Metanephros (tissue), 2 donors: ENCODE measurements around a stretch of chr1.

DNA sequence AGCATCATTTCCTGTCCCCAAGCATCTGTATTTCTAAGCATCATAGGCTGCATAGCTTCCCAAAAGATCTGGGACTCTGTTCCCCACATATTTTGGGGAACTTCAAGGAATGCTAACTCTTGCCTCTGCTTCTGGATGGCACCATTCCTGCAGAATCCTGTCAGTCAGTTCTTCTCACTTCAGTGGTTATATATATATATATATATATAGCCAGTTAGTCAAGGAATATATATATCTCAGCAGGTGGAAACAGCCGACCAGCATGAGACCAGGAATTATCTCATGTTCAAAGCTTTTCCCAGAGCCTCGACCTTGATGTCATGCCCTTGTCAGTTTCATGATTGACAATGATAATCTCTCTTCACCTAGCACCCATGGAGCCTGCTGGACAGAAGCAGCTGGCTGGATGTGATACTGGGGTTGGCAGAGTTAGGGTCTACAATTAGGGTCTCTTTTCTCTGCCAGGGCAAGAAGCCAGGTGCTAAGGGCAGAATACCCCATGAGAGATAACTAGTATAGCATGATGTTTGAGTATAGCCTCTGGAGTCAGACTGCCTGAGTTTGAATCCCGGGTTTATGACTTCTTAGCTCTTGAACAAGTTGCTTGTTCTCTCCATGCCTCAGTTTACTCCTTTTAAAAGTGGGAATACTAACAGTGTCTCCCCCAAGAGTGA is 2.5 kb downstream of the PFKFB2 start:
- RAMPAGE, long total RNA: no peak

- RAMPAGE, long total RNA: no peak
Observed at GRCh38 chr1:207172355-207172554, 68.2 kb downstream of the C4BPA start.

DNA sequence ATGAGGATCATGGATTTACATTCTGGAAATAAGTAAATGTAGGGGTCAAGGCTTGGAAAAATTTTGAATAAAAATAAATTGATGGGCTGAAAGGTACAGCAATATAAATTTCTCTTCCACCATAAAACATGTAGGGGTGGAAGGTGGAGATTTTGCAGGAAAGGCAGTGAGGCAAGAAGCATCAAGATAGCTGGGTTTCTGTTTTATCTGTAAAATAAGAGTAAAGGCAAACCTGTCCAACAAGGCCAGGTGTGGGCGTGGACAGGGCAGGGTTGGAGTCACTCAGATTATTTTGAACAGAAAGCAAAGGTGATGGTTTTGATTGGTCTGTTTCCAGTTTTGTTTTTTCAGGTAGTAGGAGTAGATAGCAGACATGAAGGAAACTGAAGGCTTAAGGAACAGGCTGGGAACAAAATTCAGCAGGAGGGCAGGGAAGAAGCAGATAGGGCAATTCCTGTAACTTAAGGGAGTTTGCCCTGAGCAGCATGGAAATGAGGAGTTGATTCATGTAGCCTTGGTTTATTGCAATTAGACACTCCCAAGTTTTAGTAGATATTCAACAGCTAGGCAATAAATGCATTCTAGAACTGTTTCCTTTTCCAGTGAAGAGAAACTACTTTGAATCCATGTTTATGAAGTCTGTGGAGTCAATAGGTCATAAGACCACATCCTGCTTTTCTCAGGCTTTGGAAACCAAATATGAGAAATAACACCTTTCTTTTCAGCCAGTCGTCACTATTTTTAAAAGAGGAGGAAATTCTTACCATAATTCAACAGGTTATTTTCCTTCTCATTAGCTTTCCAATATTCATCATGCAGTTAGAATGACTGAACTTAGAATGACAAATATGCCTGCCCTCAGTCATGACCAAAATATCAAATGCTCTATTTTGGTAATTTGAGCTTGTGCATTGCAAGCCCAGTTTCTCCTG is 38.8 kb upstream of the CD55 start:
- RAMPAGE, long total RNA: no peak

DNA sequence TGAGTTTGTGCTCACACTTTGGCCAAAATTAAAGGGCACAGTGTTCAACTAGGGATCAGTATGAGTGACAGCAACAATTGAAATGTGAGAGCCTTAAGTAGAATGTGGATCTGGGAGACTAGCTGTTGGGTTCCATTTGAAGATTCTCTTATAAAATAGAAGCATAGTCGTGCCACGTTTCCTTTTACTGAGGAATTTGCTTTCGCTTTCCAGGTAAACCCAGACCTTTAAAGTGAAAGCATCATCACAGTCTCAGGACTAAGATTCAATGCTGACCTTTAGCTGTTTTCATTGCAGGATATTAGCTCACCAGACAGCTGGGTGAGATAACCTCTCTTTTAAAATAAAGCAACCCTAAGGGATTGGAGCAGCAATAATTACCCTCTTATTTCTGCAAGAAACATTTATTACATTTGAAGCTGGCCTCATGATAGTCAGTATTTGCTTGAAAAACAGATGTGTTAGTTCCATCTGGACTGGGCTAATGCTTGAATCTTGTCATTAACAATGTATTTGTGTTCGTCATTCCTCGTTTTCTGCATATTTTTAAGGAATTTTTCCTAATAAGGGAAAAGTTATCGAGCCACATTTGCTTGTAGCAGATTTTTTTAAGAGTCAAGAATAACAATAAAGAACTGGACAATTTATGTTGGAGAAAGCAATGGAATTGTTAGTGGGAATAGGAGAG is 37.0 kb upstream of the CD55 start:
- RAMPAGE, long total RNA: no peak

- RAMPAGE, long total RNA: no peak
Observed at GRCh38 chr1:207414574-207415212, 39.4 kb upstream of the CR2 start.

- RAMPAGE, long total RNA: no peak
Observed at GRCh38 chr1:207750849-207751346, 956 bp upstream of the CD46 start.

DNA sequence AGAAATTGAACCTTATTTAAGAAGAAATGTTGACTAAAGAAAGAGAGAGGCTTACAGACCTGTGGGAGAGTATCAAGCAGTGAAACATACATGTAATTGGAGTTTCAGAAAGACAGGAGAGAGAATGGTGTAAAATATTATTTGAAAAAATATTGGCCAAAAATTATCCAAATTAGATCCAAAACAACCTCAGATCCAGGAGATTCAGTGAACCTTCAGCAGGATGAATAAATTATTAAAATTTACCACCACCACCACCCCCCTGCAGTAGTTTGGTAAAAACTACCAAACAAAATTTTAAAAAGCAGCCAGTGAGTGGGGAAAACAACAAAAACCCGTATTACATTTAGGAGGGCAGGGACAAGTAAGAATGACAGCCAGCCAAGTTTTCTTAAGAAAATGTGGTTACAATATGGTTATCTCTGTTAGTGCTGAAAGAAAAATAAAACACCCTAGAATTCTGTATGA is 14.6 kb downstream of the CD46 start:
- RAMPAGE, long total RNA: no peak

GRCh38 chr1:207815377-207816237 is 63.8 kb downstream of the CD46 start:
- RAMPAGE, long total RNA: no peak

DNA sequence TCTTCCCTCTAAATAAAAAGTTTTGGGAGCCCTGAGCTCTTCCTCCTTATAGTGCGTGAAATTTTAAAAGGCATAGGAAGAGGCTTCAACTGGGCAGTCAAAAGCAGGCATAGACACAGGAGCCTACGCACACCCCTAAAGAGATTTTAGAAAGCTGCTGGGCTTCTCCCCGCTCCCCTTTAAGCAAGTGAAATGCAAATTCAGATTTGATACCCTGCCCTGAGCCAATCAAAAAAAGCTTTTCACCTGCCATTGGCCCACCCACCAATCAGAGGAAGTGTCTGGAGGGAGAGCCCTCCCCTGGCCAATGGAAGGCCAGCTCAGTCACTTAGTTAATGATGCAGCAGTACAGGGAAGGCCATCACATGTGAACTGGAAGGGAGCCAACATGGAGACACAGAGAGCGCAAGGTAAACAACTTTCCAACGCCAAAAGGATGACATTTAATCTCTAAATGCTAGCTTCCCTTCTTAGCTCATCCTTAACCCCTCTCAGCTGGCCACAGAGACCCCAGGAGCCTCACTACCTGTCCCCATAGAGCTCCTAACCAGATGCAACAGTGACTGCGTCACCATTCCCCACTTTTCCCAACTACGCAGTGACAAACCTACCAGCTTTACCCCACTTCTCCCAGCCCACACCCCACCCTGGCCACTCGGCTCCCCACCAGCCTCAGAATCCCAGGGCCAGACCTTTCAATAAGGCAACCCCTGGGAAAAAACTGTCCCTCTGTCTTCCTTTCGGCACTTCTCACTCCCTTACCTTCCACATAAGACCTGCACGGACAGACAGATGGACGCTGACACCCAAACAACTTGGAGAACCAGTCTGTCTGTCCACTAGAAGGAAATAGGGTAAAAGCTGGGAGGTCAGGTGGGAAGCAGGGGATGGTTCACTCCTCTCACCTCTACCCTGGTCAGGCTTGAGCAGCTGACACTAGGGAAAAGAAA is 71.0 kb downstream of the CD46 start:
- RAMPAGE, long total RNA: no peak

DNA sequence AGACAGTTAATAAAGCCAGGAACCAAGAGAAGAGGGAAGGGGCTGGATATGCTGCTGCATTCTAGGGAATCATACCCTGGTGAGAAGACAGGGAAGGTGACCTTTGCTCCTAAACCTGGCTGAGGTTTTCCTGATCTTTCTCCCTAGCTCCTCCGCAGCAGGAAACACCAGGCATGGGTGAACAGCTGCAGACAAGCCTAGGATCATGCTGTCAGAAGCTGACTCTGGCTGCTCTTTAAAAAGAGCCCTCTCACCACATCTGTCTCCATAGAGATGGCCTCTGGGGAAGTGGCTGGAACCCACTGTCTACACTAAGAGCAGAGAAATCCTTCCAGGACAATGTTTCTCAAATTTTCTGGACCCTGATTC is 57.6 kb downstream of the CD34 start:
- RAMPAGE, long total RNA: no peak

DNA sequence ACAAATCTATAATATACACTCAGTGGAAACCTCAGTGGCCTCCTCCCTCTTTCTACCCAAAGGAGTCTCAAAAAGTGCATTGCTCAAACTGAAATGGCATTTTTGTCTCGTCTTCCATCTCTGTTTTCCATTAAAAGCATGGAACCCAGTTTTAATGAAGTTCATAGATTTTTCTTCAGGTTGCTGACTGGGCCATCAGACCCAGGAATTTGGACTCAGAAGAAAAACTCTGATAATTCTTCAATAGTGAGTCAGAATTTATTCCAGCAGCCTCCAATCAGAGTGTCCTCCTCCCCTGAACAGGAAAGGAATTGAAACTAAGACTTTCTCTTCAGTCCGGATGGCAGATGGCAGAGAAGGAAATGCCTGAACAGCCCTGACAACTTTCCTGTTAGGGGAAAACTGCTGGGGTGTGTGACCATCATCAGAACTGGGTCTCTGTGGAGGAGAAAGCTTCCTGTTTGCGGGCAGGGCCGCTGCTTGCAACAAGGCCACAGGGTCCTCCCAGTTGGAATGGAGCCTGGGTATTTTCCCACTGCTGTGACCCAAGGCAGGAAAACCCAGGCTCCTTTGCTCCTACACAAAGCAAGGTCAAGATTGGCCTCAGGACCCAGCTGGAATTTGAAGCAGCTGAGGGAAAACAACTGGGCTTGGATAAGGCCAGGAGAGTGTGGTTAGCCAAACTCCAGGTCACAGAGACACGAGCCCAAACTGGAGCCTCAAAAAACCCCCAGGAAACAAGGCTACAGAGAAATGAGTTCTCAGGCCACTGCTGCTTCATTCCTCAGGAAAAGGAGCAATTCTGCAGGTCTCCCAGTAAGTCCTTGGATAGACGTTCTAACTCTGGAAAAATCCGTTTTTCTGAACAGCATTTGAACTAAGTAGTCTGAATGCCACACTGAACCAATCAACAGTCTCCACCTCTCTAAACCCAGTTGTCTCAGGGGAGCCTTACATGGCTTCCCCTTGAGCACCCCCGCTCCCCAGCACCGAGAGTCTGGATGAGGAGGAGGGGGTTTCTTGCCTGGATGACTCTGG is 20.6 kb downstream of the CD34 start:
- RAMPAGE, long total RNA: no peak

GRCh38 chr1:207938008-207938566 is 27.2 kb upstream of the CD34 start:
- RAMPAGE, long total RNA: no peak

DNA sequence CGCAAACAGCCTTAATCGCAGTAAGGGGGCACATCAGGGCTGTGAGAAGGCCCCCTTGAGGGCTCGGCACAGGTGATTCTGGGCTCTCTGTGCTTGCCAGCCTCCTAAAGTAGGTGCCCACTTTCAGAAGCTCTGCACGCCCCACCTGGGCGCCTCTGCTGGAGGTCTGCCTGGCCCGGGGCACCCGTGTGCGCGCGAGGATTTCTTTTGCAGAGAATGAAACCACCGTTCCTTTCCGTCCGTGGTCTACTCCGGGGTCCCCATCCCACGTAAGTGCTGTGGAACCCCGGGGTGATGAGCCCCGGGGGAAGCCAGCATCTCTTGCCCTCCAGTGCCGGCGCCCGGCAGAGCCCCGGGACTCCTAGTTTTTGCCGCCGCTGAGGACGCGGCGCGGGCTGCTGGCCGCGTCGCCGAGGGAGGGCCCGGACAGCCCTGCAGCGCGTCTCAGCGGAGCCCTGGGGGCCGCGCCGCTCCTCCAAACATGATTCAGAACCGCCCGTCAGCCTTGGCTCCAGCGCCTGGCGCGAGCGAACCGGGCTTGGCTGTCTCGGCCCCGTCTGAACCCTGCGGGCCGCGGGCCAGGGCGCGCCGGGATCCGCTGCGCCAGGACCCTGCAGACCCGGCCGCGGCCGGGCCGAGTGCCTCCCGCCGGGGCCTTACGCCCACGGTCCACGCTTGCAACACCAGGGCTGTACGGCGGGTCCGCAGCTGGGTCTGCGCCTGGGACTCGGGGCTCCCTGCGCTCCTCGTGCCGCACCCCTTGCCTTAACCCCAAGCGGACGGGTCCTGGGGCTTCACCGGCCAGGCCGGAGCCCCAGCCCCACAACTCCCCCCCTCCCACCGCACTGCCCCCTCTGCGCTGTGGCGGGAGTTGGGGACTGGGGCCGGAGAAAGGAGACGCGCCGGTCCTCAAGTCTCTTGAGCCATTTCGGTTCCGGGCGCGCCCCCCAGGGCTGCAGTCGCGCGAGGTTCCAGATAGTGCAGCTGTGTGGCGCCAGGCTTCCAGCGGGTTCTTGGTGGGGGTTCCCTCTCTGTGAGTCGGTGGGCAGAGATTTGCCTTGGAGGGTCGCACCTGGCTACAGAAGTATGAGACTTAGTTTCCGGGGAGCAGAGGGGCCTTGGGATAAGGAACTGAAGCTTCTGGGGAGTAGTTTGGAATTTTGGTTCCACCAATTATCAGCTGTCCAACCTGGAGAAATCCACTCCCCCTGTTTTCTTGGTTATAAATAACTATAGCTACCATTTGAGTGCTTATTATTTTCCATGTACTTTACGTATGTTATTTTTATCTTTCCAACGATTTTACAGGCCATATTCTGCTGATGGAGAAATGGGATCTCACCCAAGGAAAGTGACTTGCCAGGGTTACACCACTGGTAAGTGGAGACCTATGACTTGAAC is 48.4 kb upstream of the CD34 start:
- RAMPAGE, long total RNA: no peak

- RAMPAGE, long total RNA: no peak
Observed at GRCh38 chr1:208026985-208027521, 116.1 kb upstream of the CD34 start.

DNA sequence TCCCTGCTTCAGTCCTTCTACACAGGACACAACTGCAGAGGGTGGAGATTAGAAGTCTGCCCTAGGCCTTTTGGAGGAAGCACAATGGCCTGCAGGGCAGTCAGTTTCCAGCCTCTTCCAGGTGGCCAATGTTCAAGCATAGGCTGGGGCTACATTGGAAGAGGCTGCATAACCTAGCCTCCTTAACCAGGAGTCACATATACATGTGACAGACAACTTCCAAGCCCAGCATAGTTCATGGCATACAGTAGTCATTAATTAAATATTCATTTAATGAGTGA is 162.3 kb upstream of the CD34 start:
- RAMPAGE, long total RNA: no peak

DNA sequence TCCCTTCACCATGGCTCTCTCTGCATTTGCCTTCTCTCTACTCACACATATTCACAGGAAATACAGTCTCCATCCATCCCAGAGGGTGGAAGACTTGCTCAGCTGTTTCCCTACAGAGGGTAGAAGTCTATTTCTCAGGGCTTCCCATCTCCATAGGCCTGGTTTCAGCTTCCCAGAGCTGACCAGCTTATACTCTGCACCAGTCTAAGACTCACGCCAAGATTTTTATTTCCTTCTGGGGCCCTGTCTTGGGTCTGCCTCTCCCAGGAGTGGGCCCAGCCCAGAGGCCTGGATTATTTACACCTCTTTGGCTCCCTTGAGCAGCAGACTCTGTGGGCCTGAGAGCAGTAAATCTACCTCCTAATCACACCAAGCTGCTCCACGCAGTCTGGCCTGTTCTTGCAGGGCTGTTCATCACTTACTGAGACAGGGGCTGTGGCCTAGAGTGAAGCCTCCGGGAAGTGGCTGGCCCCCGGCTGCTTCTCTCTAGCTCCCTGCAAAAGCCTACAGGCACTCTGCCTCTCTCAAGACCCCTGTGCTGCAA is 102.4 kb downstream of the PLXNA2 start:
- RAMPAGE, long total RNA: no peak

DNA sequence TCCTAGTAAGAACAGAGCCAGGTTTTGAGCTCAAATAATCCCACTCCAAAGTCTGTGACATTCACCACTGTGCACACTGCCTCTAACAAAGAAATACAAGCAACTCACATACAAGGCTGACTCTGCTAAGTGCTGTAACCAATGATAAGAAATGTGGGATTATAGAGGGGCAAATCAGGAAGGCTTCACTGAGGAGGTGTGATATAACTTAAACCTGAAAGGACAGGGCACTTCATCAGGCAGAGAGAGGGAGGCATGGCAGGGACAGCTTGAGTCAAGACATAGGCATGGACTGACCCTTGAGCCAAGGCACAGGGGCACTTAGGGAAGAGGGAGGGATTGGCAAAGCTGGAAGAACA is 81.4 kb downstream of the PLXNA2 start:
- RAMPAGE, long total RNA: no peak

DNA sequence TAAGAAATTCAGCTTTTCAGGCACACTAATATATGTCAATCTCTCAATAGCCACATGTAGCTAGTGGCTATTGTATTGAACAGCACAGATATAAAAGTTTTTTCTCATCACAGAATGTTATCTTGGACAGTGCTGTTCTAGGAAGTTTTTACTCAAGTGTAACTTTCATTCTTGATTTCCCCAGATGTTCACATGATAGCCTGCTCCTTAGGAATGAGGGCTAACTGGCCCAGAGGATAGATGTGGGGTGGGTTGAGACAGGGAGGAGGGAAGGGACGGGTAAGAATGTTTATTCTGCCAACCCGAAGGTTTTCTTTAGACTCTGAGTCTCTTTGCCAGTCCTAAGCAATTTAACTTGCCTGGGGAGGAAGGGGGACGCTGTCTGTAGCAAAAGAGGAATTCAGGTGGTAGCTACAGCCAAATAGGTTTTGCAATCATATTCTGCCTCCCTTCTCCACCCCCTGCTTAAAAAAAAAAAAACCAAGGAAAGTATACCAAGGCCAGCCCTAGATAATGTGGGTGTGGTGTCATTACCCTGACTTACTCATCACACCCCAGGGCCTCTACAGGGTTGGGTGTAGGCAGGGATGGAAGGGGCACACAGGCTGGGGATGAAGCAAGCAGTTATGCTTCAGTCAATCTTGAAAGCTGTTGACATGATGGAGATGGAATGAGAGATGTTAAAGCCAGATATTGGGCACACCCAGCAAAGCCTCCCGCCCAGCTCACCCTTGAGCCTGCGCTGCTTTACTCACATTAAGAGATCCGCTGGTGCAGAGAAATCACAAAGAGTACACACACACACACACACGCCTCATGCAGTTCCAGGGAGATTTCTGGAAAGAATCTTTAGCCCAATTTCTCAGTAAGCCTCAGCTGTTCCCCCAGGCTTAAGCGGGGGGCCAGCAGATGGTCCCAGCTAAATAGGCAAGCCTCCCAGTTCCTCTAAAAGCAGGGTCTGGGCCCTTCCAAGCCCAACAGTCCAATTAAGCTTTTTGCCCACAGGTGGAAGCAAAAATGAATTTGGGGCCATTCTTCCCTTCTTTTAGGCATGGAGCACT is 59.9 kb downstream of the PLXNA2 start:
- RAMPAGE, long total RNA: no peak

DNA sequence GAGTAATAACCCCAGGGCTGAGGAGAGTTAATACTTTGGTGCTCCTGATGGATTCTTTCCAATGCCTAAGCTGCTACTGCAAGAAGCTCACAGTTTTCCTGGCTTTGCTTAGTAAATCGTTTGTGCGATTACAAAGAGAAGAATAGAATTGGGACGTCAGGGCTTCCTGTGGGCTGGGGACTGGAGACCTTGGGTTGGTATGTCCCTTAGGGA is 40.4 kb downstream of the PLXNA2 start:
- RAMPAGE, long total RNA: no peak

GRCh38 chr1:208235961-208236989 is 7.9 kb downstream of the PLXNA2 start:
- RAMPAGE, long total RNA: no peak